ENCODE measurements around a stretch of chr14.

- PRO-cap = no peak
Observed at GRCh38 chr14:95314511-95315455, 4.9 kb downstream of the CLMN start.

DNA sequence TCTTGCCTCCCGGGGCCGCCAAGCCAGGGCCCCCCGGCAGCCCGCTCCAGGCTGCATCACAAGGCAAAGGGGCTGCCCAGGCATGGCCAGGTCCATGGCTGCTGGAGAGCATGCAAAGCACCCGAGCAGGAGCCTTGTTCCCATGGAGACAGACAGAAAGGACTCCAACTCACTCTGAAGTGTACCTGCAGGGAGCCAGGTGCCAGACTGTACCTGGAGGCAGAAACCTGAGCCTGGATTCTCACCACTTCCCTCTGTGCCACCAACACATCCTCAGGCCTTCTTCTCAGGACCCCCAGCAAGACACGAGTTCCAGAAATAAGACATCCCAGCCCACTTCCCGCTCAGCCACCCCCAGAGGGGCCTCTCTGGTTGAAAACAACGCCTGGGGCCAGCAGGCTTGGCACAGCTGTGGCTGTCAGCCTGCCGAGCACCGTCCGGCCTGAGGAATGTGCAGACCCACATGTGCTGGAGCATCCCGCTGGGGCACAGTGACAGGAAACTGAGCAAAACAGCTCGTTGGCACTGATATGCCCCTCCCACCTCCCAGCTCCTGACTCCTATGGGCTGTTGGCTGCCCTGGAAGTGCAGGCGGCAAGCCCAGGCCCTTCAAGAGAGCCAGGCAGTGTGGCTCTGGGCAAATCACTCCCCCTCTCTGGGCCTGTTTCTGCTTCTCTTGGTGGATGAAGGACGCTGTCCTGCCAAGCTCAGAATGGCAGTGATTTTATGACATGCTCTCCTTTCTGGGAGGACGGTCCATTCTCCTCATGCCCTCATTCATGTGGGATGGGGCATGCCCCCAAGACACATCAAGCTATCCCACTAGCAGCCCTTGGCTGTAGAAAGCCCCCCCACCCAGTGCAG, 1.4 kb downstream of the SYNE3 start:
- PRO-cap = unidirectional peak, minus-strand start at position 438 of the sequence

GRCh38 chr14:95523224-95524578, 7.3 kb upstream of the SYNE3 start:
- PRO-cap = bidirectional peak, plus-strand start at chr14:95523925, minus-strand start at chr14:95523847; bidirectional peak, plus-strand start at chr14:95523984, minus-strand start at chr14:95524020; bidirectional peak, plus-strand start at chr14:95524309, minus-strand start at chr14:95524248

- PRO-cap = no peak
Observed at GRCh38 chr14:95531370-95531765, 3.5 kb upstream of the GLRX5 start.

DNA sequence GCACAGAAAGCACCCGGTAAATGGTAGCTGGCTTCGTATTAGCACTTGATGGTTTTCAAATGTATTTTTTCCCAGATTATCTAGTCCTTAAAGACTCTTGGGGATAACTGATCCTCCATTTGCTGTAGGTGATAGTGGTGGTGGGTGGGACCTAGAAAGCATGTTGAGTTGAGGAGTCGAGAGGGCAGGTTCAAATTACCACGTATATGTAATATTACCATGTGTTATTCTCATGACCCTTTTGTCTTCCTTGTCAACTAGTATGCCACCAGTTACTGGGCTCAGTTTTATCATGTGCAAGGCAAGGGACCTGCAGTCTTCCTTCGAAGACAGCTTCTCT, 1.8 kb downstream of the GLRX5 start:
- PRO-cap = no peak

- PRO-cap = no peak
Observed at GRCh38 chr14:95876399-95877568, 162.4 kb upstream of the C14orf132 start.

GRCh38 chr14:96039584-96040689, 775 bp downstream of the C14orf132 start:
- PRO-cap = no peak

- PRO-cap = no peak
Observed at GRCh38 chr14:96089591-96089886, 50.4 kb downstream of the C14orf132 start.

- PRO-cap = no peak
Observed at GRCh38 chr14:96177840-96178411, 26.7 kb upstream of the BDKRB2 start.

DNA sequence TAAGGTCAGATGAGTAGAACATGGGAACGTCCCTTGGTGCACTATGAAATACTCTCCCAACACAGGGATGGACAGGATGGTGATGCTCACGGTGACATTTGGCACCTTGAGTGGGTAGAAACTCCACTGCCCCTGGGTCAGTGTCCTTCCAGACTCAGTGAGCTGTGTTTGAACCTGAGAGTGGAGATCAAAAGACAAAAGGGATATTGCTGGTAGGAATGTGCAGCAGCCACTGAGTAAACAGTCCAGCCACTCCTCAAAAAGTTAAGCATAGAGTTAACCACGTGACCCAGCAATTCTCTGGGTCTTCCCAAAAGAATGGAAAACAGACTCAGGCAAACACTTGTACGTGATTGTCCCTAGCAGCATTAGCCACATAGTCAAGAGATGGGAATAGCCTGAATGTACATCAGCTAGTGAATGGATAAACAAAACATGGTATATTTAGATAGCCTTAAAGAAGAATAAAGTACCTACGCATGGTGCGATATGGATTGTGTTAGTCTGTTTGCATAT, 9.0 kb upstream of the BDKRB2 start:
- PRO-cap = no peak

DNA sequence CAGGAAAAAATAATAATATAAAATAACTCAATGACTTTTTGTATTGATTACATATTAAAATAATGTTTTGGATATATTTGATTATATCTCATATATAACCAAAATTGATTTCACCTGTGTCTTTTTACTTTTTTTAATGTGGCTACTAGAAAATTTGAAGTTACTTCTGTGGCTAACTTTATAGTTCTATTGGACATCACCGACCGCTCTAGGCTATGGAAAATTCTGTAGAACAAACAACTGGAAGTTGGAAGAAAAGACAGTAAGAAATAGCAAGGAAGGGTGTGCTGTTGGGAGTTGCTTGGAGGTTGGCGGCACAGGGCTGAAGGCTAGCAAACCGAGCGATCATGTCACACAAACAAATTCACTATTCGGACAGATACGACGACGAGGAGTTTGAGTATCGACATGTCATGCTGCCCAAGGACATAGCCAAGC, 18.1 kb downstream of the BDKRB2 start:
- PRO-cap = no peak

GRCh38 chr14:96252222-96252741, 3.7 kb upstream of the BDKRB1 start:
- PRO-cap = no peak

GRCh38 chr14:96361714-96362381, 1.3 kb downstream of the ATG2B start:
- PRO-cap = no peak

GRCh38 chr14:96363610-96364494, 526 bp downstream of the GSKIP start:
- PRO-cap = no peak

GRCh38 chr14:96538178-96538552, 36.0 kb downstream of the PAPOLA start:
- PRO-cap = no peak

DNA sequence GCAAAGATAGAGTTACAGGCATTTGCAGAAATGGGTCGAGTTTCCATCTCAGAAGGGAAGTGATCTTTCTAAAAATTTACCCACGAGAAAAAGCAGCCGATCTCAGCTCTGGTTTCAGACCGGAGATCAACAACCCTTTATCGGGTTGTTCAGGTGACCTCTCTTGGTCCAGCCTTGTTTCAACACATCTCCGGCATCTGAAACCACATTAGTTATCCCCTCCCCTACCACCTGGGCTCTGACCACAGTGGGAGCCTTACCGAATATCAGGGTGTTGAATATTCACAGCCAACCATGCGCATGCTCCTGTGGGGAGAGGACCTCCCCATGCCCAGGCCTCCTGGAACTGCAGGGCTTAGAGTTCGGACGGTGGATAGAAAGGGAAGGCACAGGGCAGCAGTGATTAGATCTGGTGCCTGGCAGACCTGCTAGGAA, 905.9 kb downstream of the VRK1 start:
- PRO-cap = no peak

- PRO-cap = no peak
Observed at GRCh38 chr14:98147117-98147511, 1124.9 kb downstream of the BCL11B start.

DNA sequence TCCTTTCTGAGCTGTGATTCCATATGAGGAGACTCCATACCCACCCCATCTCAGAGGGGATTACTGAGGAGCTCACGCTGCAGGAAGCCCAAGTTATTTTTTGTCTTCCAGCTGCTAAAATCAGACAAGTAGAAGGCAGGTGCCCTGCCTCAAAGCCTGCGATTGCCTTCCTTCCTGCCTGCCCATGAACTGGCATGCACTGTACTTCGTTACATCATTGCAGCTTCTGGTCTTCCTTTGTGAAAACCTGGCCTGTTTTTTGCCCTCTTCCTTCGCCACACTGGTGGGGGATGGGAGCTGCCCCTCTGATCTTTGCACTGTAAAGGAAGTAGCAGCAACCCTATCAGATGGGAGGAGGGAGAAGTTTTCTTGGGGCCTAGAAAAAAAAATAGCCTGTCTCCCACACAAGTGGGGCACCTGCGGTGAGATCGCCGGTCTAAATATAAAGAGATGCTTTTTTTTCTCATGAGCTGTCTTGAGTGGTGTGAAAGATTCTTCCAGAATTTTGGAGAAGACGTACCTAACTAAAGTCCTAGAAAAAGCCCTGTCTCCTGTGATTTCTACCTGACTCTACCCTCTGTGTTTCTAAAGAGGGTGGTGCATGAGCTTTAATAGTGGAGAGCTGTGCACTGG, 1098.6 kb downstream of the BCL11B start:
- PRO-cap = no peak

DNA sequence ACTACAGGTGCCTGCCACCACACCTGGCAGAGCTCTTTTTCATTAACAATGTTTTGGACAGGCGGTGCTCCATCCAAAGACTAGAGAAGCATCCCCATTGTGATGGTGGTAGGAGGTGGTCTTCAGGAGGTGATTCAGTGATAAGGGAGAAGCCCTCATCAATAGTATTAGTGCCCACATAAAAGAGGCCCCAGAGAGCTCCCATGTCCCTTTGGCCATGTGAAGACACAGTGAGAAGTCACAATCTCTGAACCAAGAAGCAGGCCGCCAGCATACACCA, 920.4 kb downstream of the BCL11B start:
- PRO-cap = no peak

DNA sequence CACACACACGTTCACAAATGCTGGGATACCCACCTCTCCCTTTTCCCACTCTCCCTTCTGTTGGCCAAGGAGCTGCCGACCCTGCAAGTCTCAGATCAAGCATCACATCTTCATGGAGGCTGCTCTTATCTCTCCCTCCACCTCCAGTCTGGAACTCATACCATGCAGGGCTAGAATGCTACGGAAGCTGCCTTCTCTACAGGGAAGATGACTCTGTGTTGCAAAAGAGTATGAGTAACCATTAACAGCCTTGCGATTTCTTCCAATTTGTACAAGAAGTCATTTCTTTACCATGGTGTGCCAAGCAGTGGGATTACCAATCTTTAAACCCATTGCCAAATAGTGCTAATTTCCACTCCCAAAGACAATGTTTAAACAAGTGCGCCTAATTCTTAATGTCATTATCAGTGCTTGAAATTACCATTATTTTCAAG, 196.0 kb downstream of the BCL11B start:
- PRO-cap = no peak